ENCODE results near the gene ZNF423.

- PRO-cap, 10 experiments: peak in 1 of 10 experiments; most common minus-strand start chr16:48045764 (in 1)
These were observed 110.2 kb downstream of the ABCC12 start for GRCh38 chr16:48045650-48046014.

- PRO-cap, 10 experiments: no peak in any of the 10 experiments
These were observed 1.5 kb downstream of the LONP2 start for GRCh38 chr16:48245637-48246002.

DNA sequence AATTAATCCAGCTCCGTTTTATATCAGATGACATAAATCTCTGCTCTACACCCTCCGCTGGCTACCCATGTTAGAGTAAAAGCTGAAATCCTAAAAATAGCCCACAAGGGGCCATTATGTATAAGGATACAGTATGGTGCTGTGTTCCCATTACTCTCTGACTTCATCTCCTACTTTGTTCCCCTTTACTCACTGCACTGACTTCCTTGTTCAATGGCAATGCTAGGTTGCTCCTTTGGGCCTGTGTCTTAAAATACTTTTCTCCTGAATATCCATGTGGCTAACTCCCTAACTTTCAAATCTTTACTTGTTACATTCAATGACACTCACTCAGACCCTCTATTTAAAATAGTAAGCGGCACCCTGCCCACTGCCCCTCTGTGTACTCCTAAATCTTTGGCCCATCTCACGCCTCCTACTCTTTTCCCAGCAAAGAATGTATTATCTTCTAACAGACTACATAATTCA lies 11.5 kb downstream of the SIAH1 start:
- PRO-cap, 10 experiments: no peak in any of the 10 experiments

DNA sequence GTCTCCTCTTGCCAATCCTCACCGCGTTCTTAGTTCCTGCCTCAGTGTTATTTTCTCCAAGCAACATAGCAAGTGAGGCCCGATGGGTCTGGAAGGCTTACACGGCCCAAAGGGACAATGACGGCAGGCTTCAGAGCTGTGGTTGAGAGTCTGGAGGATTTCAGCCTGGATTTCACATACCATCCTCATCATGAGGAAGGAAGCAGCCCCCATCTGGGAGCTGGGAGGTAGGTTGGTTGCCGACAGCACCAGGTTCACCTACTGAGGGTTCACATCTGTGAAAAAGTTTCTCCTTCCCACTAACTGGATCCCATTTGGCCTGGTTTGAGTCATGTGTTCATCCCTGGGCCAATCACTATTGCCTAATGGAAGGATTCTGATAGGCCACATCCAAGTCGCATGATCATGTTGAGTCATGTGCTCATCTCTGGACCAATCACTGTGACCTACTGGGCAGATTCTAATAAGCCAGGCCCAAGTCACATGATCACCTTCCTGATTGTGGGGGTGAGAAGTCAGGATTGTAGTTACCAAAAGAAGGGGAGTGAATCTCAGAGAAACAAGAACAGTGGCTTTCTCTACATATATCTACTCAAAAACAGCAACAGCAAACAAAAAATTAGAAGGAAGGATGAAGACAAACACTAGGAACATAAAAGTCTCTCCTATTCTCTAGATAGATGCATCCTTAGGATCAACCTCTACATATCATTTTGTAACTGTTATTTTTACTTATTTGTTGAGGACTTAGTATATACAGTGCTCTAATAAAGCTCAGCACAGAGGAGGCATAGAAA lies 108.0 kb downstream of the N4BP1 start:
- PRO-cap, 10 experiments: peak in 2 of 10 experiments; most common plus-strand start position 533 of the sequence (in 2); most common minus-strand start position 263 of the sequence (in 1)

DNA sequence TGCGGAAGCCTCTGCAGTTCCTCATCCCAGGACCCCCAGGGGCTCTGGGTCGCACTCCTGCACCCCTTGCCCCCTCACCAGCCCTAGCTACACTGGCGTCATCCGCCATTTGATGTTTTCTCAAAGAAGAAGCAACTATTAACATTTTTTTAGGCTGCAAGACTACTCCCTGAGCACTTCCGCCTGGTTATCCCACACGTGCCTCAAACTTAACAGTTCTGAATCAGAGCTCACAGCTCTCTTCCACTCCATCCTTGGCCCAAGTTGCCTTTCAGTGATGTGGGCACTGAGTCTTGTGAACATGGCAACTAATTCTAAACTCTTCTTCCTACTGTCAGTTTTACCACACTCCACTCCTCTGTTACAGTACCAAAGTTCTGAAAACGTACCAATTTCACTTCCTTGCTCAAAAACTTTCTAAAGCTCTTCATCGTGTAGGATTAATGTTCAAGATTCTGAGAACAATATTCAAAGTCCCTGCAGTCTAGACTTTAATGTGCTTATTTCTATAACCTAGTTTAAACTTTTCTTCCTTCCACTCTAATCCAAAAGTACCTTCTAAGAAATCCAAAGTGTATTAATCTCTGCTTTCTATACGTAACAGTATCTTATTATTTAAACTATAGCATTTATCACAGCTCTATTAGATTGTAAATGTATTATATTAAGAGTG lies 31.6 kb downstream of the N4BP1 start:
- PRO-cap, 10 experiments: no peak in any of the 10 experiments

GRCh38 chr16:49359763-49360122 lies 13.9 kb upstream of the C16orf78 start:
- PRO-cap, 10 experiments: peak in 2 of 10 experiments; most common minus-strand start chr16:49359859 (in 2)

GRCh38 chr16:49663460-49664718 lies 192.0 kb downstream of the ZNF423 start:
- PRO-cap, 10 experiments: no peak in any of the 10 experiments

DNA sequence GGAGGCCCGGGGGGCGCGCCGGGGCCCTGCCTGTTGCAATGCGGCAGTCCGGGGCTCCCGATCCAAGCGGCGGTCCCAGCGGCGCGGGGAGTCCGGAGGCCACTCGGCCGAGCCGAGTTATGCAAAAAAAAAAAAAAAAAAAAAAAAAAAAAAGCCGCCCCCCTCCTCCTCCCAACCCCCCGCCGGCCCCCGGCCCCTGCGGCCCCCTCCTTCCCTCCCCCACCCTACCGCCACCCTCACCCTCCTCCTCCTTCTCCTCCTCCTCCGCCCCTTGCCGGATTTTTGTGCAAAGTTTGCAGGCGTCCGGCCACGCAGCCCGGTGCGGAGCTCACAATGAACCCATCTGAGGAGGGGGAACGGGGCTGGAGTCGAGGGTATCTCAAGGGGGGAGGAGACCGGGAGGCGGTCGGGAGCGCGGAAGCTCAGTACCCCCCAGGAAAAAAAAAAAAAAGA lies at the start of gene ZNF423:
ZNF423 (minus strand) TSS at position 122 of the 453 bp plus-strand sequence.
- PRO-cap, 10 experiments: peak in 1 of 10 experiments; most common plus-strand start position 280 of the sequence (in 1); most common minus-strand start position 121 of the sequence (in 1)

GRCh38 chr16:50153324-50153789 lies 251 bp downstream of the TENT4B start:
- PRO-cap, 10 experiments: peak in 9 of 10 experiments; most common plus-strand start chr16:50153651 (in 7); most common minus-strand start chr16:50153497 (in 1)

- PRO-cap, 10 experiments: no peak in any of the 10 experiments
These were observed 17.1 kb downstream of the ADCY7 start for GRCh38 chr16:50283290-50283932.

DNA sequence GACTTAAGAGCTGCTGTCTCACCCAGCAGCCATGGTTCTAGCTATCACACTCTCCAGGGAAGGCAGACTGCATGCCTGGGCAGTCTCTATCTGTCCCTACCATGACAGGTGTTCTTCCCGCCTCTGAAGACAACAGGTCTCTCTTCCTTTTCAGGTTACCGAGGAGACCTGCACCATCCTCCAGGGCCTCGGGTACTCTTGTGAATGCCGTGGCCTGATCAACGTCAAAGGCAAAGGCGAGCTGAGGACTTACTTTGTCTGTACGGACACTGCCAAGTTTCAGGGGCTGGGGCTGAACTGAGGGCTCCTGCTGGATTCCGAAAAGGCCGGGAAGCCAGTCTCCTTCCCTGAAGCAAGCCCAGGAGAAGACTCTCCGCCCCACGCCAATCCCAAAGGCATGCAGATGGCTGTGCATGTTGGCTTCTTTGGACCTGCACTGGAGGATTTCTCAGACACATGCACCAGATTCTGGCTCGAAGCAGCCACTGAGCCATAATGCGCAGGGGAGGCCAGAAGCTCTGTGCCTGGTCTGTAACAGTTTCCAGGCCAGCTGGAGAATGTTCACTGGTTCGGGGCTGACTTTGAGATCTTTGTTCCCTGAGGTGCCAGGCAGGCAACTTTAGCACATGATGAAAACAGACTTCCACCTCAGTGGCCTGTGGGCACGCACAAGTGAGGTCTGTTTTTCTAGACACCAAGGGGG lies 49.0 kb downstream of the ADCY7 start:
- PRO-cap, 10 experiments: no peak in any of the 10 experiments

DNA sequence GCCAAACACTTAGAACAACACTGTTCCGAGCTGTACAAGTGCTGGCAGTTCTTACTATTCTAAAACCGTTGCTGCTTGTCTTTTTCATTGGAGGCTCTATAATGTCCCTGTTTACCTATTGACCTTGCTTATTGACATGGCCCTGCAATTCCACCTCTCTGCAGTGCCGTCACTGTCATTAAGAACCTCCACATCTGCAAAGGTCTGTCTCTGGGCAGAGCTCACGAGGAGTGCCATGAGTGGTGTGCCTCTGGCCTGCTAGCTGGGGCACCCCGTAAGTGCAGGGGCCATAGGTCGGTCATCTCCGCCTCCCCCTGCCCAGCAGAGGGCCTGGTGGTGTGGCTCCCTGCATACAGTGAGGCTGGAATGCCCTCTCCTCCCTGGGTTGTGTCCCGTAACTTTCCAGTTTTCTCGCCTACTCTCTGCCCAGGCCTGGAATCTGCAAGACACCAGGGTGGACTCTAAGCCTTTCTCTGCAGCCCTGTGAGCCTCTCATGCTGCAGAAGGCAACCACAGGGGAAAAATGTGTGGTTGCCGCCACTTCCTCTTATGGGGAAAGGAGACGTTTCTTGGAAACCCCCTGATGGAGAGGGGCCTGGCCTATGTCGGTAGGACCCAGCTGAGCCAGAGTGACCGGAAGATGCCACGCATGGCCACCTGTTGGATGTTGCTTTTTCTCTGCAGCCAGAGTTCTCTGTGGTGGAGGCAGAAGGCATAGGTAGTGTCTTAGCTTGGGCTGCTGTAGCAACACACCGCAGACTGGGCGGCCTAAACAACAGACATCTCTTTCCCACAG lies 2.7 kb upstream of the SNX20 start:
- PRO-cap, 10 experiments: no peak in any of the 10 experiments

DNA sequence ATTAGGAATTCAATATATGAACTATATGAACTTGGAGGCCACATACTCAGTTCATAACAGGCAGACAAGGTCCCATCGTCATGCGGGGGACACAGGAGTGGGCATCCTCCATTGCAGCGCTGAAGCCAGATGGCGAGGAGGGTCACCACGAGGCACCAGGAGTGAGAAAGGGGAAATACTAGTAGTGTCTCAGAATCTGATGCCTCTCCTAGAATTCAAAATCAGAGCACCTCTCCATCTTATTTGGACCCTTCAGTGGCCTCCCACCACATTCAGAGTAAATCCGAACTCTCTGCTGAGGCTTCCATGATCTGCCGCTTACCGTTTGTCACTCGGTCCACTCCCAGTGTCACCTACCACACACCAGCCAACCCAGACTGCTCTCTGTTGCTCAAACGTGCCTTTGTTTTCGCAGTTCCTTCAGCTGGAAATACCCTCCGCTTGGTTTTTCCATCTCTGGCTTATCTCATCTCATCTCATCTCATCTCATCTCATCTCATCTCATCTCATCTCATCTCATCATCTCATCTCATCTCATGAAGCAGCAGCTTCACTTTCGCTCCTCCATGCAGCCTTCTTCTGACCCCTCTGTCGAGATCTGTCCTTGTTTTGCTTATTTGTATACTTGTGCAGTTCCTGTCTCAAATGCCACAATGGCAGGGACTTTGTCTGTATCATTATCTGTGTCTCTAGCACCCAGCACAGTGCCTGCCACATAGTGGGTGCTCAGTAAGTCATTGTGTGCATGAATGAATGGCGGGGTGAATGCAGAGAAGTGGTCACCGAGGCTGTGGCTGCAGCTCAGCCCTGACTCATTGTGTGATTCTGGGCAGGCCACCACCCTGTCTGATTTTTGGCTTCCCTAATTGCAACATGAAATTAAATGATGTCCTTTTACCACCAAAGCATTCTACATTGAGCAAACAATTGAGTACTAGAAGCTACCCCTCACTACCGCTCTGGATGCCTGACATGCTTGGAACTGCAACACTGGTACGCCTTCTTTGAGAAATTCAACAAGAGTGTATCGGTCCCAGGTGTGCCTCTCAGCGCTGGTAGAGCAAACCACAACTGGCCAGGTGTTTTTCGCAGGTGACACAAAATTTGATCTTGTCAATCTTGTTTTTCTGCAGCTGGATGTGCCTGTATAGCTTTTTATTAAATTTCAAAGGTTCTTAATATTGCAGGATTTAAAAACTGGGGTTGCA lies 3.9 kb upstream of the SNX20 start:
- PRO-cap, 10 experiments: no peak in any of the 10 experiments

DNA sequence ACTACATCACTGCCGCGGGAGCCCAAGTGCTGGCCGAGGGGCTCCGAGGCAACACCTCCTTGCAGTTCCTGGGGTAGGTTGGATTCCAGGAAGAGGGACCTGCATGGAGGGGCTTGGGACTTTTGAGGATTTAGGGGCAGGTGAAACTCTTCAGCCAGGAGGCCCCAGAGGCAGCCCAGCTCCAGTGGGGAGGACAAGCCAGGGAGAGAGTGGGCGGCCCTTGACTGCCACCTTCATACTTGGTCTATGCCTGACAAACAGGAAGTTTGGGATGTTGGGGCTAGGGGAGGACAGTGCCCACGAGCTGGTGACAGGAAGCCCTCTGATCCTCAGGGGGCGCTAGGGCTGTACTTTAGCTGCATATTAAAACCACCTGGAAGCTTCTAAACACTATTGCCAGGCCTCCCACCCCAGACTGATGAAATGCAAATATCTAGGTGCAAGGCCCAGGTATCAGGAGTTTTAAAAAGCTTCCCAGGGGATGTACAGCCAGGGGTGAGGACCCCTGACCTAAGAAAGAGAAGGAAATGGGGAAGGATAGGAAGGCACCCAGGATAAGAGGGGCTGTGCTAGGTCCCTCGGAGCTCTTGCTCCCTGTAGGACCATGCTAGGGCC lies 21.8 kb upstream of the CYLD start:
- PRO-cap, 10 experiments: peak in 1 of 10 experiments; most common minus-strand start position 241 of the sequence (in 1)

GRCh38 chr16:50740497-50740834 lies 1.4 kb upstream of the CYLD start:
- PRO-cap, 10 experiments: no peak in any of the 10 experiments

- PRO-cap, 10 experiments: no peak in any of the 10 experiments
These were observed 99.2 kb downstream of the CYLD start for GRCh38 chr16:50841059-50841575.

DNA sequence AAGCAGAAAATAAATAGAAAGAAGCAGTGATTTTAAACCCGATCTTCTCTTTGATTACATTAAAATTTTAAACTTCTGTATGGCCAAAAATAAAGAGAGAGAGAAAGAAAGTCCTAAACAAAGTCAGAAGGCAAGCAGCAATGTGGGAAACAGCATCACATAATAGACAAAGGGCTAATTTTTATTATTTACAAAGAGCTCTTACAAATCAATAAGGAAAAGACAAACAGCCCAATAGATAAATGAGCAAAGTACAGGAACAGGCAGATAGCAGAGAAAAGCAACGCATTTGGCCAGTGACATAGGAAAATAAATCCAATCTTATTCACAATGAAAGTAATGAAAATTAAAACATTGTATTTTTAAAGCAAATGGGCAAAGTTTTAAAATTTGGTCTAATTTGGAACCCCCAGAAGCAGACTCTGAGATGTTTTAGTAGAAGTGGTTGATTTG lies 93.1 kb downstream of the SALL1 start:
- PRO-cap, 10 experiments: no peak in any of the 10 experiments

- PRO-cap, 10 experiments: no peak in any of the 10 experiments
These were observed 92.6 kb downstream of the SALL1 start for GRCh38 chr16:51058405-51058914.

- PRO-cap, 10 experiments: no peak in any of the 10 experiments
These were observed 3.3 kb upstream of the SALL1 start for GRCh38 chr16:51154099-51155099.

DNA sequence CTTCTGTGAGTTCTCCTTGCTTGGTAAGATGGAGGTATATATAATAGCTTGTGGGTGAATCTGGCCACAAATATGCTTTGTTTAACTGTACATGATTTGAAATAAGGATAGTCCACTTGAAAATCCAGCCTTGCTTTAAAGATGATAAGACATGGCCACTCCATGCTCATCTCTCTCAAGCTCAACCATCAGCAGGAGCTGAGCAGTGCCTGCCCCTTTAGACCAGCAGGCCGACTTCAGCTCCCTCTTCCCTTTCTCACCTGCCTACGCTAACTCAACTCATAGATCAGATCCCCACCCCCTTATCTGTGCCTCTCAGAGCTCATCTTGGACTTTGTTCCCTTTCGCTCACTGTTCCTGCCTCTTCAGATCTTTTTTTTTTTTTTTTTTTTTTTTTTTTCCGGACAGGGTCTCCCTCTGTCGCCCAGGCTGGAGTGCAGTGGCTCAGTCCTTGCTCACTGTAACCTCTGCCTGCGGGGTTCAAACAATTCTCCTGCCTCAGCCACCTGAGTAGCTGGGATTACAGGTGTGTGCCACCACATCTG lies 84.5 kb upstream of the SALL1 start:
- PRO-cap, 10 experiments: no peak in any of the 10 experiments